K562 (cell line): ENCODE results near the genes MYO10 and H3Y2.

GRCh38 chr5:16505238-16506446, 40.0 kb upstream of the ZNF622 start:
- RAMPAGE, long total RNA = no peak
- RRBS = no CpG with 5 or more reads among the region's 21 CpGs
PRO-cap:
- standard = no peak
- CoPRO, capped RNA only, 2 experiments = no peak in any of the 2 experiments
- CoPRO, capped and uncapped RNA, 2 experiments = no peak in any of the 2 experiments
- CoPRO, uncapped RNA only, 2 experiments = no peak in any of the 2 experiments
CAGE:
- cytosol, long polyA plus RNA = no peak
- long polyA plus RNA = no peak
- nucleolus, long total RNA = no peak
- nucleus, long polyA plus RNA = no peak

DNA sequence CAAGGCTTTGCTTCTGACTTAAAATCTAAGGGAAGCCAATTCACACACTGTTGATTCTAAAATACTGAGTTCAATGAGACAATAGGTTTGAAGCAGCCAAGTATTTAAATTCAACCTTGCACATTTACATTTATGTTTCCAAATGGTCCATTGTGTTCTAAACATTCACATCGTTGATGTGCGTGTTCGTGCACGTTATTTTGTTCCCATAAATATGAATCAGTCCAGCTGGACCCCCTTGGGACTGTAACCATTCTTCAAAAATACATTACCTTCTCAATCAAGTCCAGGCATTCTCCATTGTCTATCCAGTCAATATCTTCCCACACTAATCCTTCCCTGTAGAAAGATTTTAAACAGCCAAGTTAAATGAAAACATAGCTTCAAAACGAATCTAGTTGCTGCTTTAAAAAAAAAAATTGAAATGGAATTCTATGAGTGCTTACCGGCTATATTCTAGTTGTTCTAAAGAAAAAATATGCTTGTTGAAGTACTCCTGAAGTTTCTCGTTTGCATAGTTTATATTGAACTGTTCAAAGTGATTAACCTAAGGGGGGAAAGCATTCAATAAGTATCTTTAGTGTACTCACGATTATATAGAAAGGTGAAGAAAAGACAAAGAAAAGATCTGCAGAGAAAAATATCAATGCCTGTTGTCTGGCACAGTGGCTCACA, 146.5 kb upstream of the RETREG1 start:
- RAMPAGE, long total RNA = no peak
- RRBS = no CpG with 5 or more reads among the region's 8 CpGs
PRO-cap:
- standard = no peak
- CoPRO, capped RNA only, 2 experiments = no peak in any of the 2 experiments
- CoPRO, capped and uncapped RNA, 2 experiments = no peak in any of the 2 experiments
- CoPRO, uncapped RNA only, 2 experiments = no peak in any of the 2 experiments
CAGE:
- cytosol, long polyA plus RNA = no peak
- long polyA plus RNA = no peak
- nucleolus, long total RNA = no peak
- nucleus, long polyA plus RNA = no peak

GRCh38 chr5:16768876-16769301, 152.1 kb upstream of the RETREG1 start:
- RAMPAGE, long total RNA = no peak
- RRBS = no CpG with 5 or more reads among the region's 10 CpGs
PRO-cap:
- standard = no peak
- CoPRO, capped RNA only, 2 experiments = no peak in any of the 2 experiments
- CoPRO, capped and uncapped RNA, 2 experiments = no peak in any of the 2 experiments
- CoPRO, uncapped RNA only, 2 experiments = no peak in any of the 2 experiments
CAGE:
- cytosol, long polyA plus RNA = no peak
- long polyA plus RNA = no peak
- nucleolus, long total RNA = no peak
- nucleus, long polyA plus RNA = no peak

GRCh38 chr5:16881423-16881968, 54.6 kb downstream of the MYO10 start:
- RAMPAGE, long total RNA = no peak
- RRBS = no CpG with 5 or more reads among the region's 3 CpGs
PRO-cap:
- standard = no peak
- CoPRO, capped RNA only, 2 experiments = no peak in any of the 2 experiments
- CoPRO, capped and uncapped RNA, 2 experiments = no peak in any of the 2 experiments
- CoPRO, uncapped RNA only, 2 experiments = no peak in any of the 2 experiments
CAGE:
- cytosol, long polyA plus RNA = no peak
- long polyA plus RNA = no peak
- nucleolus, long total RNA = no peak
- nucleus, long polyA plus RNA = no peak

GRCh38 chr5:16931330-16931730, 4.8 kb downstream of the MYO10 start:
- RAMPAGE, long total RNA = no peak
- RRBS = no CpG with 5 or more reads among the region's 3 CpGs
PRO-cap:
- standard = no peak
- CoPRO, capped RNA only, 2 experiments = no peak in any of the 2 experiments
- CoPRO, capped and uncapped RNA, 2 experiments = no peak in any of the 2 experiments
- CoPRO, uncapped RNA only, 2 experiments = no peak in any of the 2 experiments
CAGE:
- cytosol, long polyA plus RNA = no peak
- long polyA plus RNA = no peak
- nucleolus, long total RNA = no peak
- nucleus, long polyA plus RNA = no peak

DNA sequence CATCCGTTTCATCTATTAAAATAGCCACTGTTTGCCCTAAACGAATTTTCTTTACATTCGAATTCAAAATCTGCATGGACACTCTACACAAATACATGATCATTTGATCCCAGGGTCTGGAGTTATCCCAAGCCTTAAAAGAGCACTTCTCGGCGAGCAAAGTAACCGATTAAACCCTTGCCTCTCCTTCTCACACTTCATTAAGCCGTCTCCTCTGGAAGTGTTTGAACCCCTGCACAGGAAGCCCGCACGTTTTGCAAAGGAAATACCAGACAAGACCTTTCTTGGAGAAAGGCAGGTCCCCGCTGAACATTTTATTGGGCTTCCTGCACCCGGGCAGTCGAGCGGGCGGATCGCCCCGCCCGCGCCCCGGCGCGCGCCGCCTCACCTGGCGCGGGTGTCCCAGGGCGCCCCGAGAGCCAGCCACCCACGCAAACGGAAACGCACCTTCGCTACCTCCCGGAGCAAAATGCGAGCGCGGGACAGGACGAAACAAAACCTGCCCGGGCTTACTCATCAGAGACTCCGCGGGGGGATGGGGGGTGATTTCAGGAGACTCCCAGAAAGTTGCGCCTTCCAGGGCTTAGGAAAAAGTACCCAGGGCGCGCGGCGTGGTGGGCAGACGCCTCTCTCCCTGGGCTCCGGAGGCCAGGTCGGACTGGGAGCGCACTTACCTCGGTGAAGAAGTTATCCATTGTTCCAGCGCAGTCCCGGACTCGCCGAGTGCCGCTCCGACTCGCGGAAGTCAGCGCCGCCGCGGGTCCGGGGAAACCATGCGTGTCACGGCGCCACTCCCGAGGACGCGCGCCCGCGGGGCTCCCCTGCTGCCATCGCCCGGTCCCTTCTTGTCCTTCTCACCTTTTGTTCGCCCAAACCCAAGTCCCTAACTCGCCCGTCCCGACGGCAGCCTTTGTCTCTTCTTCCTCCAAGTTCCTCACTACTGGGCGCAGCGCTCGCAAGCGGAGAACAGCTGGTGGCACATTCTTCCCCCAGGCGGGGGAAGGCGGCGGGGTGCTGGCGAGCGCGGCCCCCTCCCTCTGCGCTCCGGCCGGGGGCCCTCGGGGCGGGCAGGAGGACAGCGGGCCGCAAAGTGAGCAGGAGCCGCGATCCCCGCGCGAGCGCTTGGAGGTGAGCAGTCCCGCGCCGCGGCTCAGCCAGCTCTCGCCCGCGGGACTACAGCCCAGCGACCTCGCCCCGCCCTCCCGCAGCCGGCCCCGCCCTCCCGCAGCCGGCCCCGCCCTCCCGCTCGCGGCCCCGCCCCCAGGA, at the start of gene MYO10:
Gene MYO10 (minus strand): TSS at position 1,175 of the 1,266 bp plus-strand sequence.
- RAMPAGE, long total RNA = no peak
- RRBS = 71% methylated on average over 58 of the region's 121 CpGs
PRO-cap:
- standard = no peak
- CoPRO, capped RNA only, 2 experiments = no peak in any of the 2 experiments
- CoPRO, capped and uncapped RNA, 2 experiments = no peak in any of the 2 experiments
- CoPRO, uncapped RNA only, 2 experiments = no peak in any of the 2 experiments
CAGE:
- cytosol, long polyA plus RNA = no peak
- long polyA plus RNA = no peak
- nucleolus, long total RNA = no peak
- nucleus, long polyA plus RNA = no peak

DNA sequence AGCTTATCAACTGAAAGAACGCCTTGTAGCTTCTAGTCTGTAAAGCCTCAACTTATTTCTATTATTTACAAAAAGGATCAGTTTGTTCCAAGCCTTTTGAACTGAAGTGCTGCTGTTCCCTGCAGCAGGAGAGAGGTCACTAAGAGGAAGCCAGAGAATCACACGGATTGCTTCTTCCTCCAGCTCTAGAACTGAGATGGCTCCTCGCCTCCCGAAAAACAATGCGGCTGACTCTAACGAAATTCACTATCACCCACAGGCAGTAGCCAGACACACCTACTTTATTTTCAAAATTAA, 139.5 kb upstream of the BASP1 start:
- RAMPAGE, long total RNA = no peak
- RRBS = no CpG with 5 or more reads among the region's 6 CpGs
PRO-cap:
- standard = no peak
- CoPRO, capped RNA only, 2 experiments = no peak in any of the 2 experiments
- CoPRO, capped and uncapped RNA, 2 experiments = no peak in any of the 2 experiments
- CoPRO, uncapped RNA only, 2 experiments = no peak in any of the 2 experiments
CAGE:
- cytosol, long polyA plus RNA = no peak
- long polyA plus RNA = no peak
- nucleolus, long total RNA = no peak
- nucleus, long polyA plus RNA = no peak

GRCh38 chr5:17219089-17219532, 1.7 kb downstream of the BASP1 start:
- RAMPAGE, long total RNA = no peak
- RRBS = 8% methylated on average over 5 of the region's 15 CpGs
PRO-cap:
- standard = no peak
- CoPRO, capped RNA only, 2 experiments = no peak in any of the 2 experiments
- CoPRO, capped and uncapped RNA, 2 experiments = no peak in any of the 2 experiments
- CoPRO, uncapped RNA only, 2 experiments = no peak in any of the 2 experiments
CAGE:
- cytosol, long polyA plus RNA = no peak
- long polyA plus RNA = no peak
- nucleolus, long total RNA = no peak
- nucleus, long polyA plus RNA = no peak

GRCh38 chr5:17222533-17223114, 5.2 kb downstream of the BASP1 start:
- RAMPAGE, long total RNA = no peak
- RRBS = no CpG with 5 or more reads among the region's 2 CpGs
PRO-cap:
- standard = no peak
- CoPRO, capped RNA only, 2 experiments = no peak in any of the 2 experiments
- CoPRO, capped and uncapped RNA, 2 experiments = no peak in any of the 2 experiments
- CoPRO, uncapped RNA only, 2 experiments = no peak in any of the 2 experiments
CAGE:
- cytosol, long polyA plus RNA = no peak
- long polyA plus RNA = no peak
- nucleolus, long total RNA = no peak
- nucleus, long polyA plus RNA = no peak

DNA sequence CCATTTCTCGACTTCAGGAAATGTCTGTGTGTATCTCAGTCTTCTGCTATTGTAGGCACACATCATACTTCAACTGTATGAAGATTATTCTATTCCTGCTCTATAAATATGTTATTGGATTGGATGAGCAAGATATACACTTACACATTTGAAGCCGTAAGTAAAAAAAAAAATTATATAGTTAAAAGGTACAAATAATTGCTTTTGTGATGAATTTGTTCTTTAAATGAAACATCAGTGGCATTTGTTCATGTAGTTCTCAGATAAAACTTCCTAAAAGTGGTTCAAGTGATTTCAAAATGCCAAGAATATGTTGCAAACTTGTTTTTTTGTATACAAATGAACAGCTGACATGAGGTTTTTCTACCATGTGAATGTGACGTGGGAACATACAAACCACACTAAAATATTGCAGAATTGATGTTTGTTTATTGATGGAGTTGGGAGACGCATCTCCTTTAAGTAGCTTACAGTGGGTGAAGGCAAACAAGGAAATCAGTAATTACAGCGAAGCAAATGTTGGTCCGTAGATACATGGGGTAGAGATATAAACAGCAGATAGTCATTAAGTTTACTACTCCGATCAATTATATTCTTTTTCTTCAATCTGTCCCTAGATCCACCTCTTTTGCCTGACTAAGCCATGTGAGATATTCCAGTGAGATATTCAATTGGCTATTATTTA, 16.9 kb downstream of the BASP1 start:
- RAMPAGE, long total RNA = no peak
- RRBS = no CpG with 5 or more reads among the region's 7 CpGs
PRO-cap:
- standard = no peak
- CoPRO, capped RNA only, 2 experiments = no peak in any of the 2 experiments
- CoPRO, capped and uncapped RNA, 2 experiments = no peak in any of the 2 experiments
- CoPRO, uncapped RNA only, 2 experiments = no peak in any of the 2 experiments
CAGE:
- cytosol, long polyA plus RNA = no peak
- long polyA plus RNA = no peak
- nucleolus, long total RNA = no peak
- nucleus, long polyA plus RNA = no peak

GRCh38 chr5:17277584-17277943, 60.1 kb downstream of the BASP1 start:
- RAMPAGE, long total RNA = no peak
- RRBS = no CpG with 5 or more reads among the region's 5 CpGs
PRO-cap:
- standard = no peak
- CoPRO, capped RNA only, 2 experiments = no peak in any of the 2 experiments
- CoPRO, capped and uncapped RNA, 2 experiments = no peak in any of the 2 experiments
- CoPRO, uncapped RNA only, 2 experiments = no peak in any of the 2 experiments
CAGE:
- cytosol, long polyA plus RNA = no peak
- long polyA plus RNA = no peak
- nucleolus, long total RNA = no peak
- nucleus, long polyA plus RNA = no peak

DNA sequence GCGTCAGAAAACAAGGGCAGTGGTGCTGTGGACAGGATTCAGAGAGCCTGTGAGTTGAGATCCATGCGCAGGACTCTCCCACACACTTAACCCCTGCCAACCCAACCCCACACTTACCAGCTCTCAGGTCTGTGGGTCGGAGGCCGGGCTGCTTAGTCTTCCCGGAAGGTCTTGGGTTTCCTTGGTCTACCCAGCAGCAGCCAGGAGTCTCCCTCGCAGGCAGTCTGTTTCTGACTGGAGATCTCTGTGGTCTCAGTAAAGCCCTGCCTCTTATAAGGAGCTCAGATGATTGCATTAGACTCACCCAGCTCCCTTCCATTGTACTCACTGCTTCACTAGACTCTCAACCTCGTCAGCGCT, at the start of gene H3Y2:
Gene H3Y2 (minus strand): TSS at position 246 of the 360 bp plus-strand sequence.
- RAMPAGE, long total RNA = no peak
- RRBS = no CpG with 5 or more reads among the region's 8 CpGs
PRO-cap:
- standard = no peak
- CoPRO, capped RNA only, 2 experiments = no peak in any of the 2 experiments
- CoPRO, capped and uncapped RNA, 2 experiments = no peak in any of the 2 experiments
- CoPRO, uncapped RNA only, 2 experiments = no peak in any of the 2 experiments
CAGE:
- cytosol, long polyA plus RNA = no peak
- long polyA plus RNA = no peak
- nucleolus, long total RNA = no peak
- nucleus, long polyA plus RNA = no peak

GRCh38 chr5:21484479-21484986, 1368.6 kb downstream of the CDH12 start:
- RAMPAGE, long total RNA = no peak
- RRBS = no CpG with 5 or more reads among the region's 23 CpGs
PRO-cap:
- standard = no peak
- CoPRO, capped RNA only, 2 experiments = no peak in any of the 2 experiments
- CoPRO, capped and uncapped RNA, 2 experiments = no peak in any of the 2 experiments
- CoPRO, uncapped RNA only, 2 experiments = no peak in any of the 2 experiments
CAGE:
- cytosol, long polyA plus RNA = no peak
- long polyA plus RNA = no peak
- nucleolus, long total RNA = no peak
- nucleus, long polyA plus RNA = no peak

DNA sequence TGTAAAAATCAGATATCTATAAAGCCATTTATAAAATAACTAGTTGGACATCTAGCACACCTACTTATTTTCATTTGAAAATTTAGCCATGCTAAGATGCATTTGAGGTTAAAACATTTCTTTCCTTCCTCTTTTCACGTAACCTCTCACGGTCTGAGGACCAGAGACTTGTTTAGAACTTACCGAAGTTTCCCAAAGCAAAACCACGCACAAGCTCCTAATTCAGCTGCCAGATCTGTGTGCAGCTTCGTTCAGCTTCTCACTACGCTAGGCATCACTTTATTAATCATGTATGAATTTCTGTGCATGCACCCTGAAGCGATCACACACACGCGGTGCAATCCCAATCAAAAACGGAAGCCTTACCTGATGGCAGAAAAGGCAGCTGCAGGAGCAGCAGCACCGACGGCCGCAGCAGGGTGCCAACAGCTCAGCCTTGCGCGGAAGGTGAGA, 426 bp downstream of the CDH12 start:
- RAMPAGE, long total RNA = no peak
- RRBS = no CpG with 5 or more reads among the region's 15 CpGs
PRO-cap:
- standard = no peak
- CoPRO, capped RNA only, 2 experiments = no peak in any of the 2 experiments
- CoPRO, capped and uncapped RNA, 2 experiments = no peak in any of the 2 experiments
- CoPRO, uncapped RNA only, 2 experiments = no peak in any of the 2 experiments
CAGE:
- cytosol, long polyA plus RNA = no peak
- long polyA plus RNA = no peak
- nucleolus, long total RNA = no peak
- nucleus, long polyA plus RNA = no peak

DNA sequence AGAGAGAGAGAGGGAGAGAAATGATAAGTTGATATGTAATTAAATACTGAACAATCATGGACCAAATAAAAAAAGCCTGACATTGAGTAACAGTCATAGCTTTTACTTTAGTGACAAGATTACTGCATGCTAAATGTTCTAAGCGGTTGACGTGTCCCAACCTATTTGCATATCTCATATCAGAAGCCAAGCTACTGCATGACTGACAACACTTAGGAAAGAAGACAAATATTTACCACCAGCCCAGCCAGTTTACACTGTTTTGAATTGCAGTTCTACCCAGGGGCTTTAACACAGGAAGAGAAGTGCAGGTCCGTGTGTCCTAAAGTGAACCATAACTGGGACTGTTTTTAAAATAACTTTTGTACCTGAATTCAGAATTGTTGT, 219.8 kb downstream of the PRDM9 start:
- RAMPAGE, long total RNA = no peak
- RRBS = no CpG with 5 or more reads among the region's 3 CpGs
PRO-cap:
- standard = no peak
- CoPRO, capped RNA only, 2 experiments = no peak in any of the 2 experiments
- CoPRO, capped and uncapped RNA, 2 experiments = no peak in any of the 2 experiments
- CoPRO, uncapped RNA only, 2 experiments = no peak in any of the 2 experiments
CAGE:
- cytosol, long polyA plus RNA = no peak
- long polyA plus RNA = no peak
- nucleolus, long total RNA = no peak
- nucleus, long polyA plus RNA = no peak

- RAMPAGE, long total RNA = no peak
- RRBS = no CpG with 5 or more reads among the region's 2 CpGs
PRO-cap:
- standard = no peak
- CoPRO, capped RNA only, 2 experiments = no peak in any of the 2 experiments
- CoPRO, capped and uncapped RNA, 2 experiments = no peak in any of the 2 experiments
- CoPRO, uncapped RNA only, 2 experiments = no peak in any of the 2 experiments
CAGE:
- cytosol, long polyA plus RNA = no peak
- long polyA plus RNA = no peak
- nucleolus, long total RNA = no peak
- nucleus, long polyA plus RNA = no peak
Observed at GRCh38 chr5:23835217-23835489, 327.7 kb downstream of the PRDM9 start.

- RAMPAGE, long total RNA = no peak
- RRBS = no CpG with 5 or more reads among the region's 33 CpGs
PRO-cap:
- standard = unidirectional peak, minus-strand start at chr5:29192110
- CoPRO, capped RNA only, 2 experiments = no peak in any of the 2 experiments
- CoPRO, capped and uncapped RNA, 2 experiments = no peak in any of the 2 experiments
- CoPRO, uncapped RNA only, 2 experiments = no peak in any of the 2 experiments
CAGE:
- cytosol, long polyA plus RNA = no peak
- long polyA plus RNA = no peak
- nucleolus, long total RNA = no peak
- nucleus, long polyA plus RNA = no peak
Observed at GRCh38 chr5:29191304-29192189, 2001.9 kb upstream of the CDH6 start.

GRCh38 chr5:31133284-31133984, 60.1 kb upstream of the CDH6 start:
- RAMPAGE, long total RNA = no peak
- RRBS = no CpG with 5 or more reads among the region's 5 CpGs
PRO-cap:
- standard = no peak
- CoPRO, capped RNA only, 2 experiments = no peak in any of the 2 experiments
- CoPRO, capped and uncapped RNA, 2 experiments = no peak in any of the 2 experiments
- CoPRO, uncapped RNA only, 2 experiments = no peak in any of the 2 experiments
CAGE:
- cytosol, long polyA plus RNA = no peak
- long polyA plus RNA = no peak
- nucleolus, long total RNA = no peak
- nucleus, long polyA plus RNA = no peak

GRCh38 chr5:31785936-31786432, 147.1 kb downstream of the PDZD2 start:
- RAMPAGE, long total RNA = no peak
- RRBS = no CpG with 5 or more reads among the region's 6 CpGs
PRO-cap:
- standard = no peak
- CoPRO, capped RNA only, 2 experiments = no peak in any of the 2 experiments
- CoPRO, capped and uncapped RNA, 2 experiments = no peak in any of the 2 experiments
- CoPRO, uncapped RNA only, 2 experiments = no peak in any of the 2 experiments
CAGE:
- cytosol, long polyA plus RNA = no peak
- long polyA plus RNA = no peak
- nucleolus, long total RNA = no peak
- nucleus, long polyA plus RNA = no peak